ENCODE measurements around the genes C3orf52, CCDC191 and TIGIT.

- RRBS, result no CpG with 5 or more reads among the region's 1 CpG
Measured at GRCh38 chr3:112074670-112074963, 11.6 kb upstream of the C3orf52 start.

DNA sequence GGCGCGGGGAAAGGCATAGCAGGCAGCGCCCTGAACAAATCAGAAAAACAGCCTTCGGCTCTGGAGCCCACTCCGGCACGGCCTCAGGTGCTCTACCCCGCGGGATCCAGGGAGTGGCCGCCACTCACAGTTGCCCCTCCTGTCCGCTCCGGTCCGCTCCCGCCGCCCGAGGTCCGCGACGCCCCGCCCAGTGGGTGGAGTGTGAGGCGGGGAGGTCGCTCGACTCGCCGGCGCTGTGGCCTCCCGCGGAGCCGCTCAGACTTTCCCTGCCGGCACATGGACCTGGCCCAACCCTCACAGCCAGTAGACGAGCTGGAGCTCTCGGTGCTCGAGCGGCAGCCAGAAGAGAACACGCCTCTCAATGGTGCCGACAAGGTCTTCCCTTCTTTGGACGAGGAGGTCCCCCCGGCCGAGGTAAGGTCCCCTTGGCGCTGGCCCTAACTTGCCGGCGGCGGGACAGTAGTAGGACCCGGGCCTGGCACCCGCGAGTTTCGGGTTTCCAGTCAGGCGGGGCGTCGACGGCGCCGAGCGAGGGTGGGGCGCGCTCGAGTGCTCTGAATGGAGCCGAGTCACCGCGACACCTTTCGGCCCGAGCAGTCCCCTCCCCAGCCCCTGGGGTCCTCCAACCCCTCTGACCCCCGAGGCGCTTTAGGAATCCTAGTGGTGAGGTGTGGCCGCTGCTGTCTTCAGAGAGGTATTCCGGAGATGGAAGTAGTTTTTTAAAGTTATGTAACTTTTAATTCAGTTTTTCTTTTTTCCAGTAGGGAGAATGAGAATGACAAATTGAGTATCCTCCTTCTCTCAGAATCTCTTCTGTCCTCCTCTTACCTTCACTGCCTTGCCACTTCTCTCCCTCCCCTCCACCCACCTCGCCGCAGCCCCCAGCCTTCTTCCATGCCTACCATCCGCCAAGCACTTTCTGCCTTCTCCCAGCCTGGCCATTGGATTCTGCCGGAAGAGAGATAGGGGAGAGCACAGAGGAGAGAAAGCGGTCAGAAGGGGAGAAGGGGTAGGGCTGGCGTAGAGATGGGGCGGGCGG is at the start of gene C3orf52:
C3orf52 (plus strand) TSS at position 258 of the 1,039 bp plus-strand sequence.
- RRBS, result 1% methylated on average over 27 of the region's 73 CpGs

GRCh38 chr3:112087171-112087549 is 971 bp downstream of the C3orf52 start:
- RRBS, result no CpG with 5 or more reads among the region's 6 CpGs

DNA sequence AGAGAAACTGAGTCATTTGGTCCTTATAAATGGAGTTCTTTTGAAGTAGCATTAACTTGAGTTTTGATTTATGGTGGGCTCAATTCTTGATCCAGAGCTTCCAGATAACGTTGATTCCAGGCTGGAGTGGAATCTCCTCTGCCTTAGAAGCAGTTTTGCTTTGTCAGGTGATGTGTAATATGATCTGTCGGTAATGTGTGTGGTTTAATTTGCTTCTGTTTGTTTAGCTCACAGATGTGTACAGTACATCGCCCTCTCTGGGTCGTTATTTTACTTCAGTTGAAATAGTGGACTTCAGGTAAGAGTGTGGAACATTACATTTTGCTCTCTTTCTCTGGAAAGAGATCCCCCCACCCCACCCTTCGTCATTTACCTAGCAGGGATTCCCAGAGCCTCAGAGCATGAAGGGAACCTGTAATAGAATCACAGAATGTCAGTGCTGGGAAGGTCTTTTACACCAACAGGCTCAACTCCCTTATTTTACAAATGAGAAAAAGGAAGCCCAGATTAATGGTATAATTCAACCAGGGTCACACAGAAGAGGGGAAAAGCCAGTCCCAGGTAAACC is 23.2 kb downstream of the C3orf52 start:
- RRBS, result no CpG with 5 or more reads among the region's 5 CpGs

- RRBS, result no CpG with 5 or more reads among the region's 1 CpG
Measured at GRCh38 chr3:112299468-112299750, 5.4 kb upstream of the SLC9C1 start.

- RRBS, result no CpG with 5 or more reads among the region's 3 CpGs
Measured at GRCh38 chr3:112353596-112353887, 20.6 kb downstream of the CD200 start.

DNA sequence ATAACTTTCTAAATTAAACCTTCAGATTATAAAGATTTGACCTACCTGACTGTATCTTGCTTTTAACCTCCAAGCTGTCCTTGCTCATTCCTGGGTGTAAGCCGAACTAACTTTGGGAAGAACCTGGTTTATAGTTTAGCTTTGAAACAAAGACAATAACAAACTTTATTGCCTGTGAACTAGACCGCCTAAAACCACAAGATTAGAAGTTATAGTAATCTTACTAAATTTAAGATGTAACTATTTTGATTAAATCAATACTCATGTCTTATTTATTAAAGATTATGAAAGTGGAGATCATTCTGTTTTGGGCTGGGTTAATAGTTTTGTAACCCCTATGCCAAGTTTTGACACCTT is 71.3 kb downstream of the CD200 start:
- RRBS, result no CpG with 5 or more reads among the region's 2 CpGs

DNA sequence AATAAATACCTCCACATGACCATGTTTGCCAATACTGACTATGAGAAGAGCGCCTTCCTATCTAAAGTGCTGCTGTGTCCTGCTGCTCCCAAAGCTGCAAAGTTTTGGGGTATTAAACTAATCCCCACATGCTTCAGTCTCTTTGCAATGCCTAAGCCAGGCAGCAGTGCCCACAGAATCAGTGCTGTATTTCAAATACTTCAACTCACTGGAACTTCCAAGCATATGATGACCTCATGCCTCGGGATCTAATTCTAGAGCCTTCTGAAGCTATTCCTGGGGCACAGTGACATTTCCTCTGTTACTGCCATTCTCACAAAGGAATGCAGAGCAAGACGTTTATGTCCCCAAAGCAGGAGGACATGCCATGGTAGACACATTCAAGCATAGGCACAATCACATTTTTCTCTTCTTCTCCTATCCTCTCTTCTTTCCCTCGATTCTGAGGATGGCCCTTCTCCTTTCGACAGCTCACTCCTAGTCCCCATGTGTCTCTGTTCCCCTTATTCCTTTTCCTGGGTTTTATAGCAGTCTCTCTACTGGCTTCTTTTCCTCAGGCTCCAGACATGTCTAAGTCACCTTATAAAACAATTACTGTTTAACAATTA is 78.5 kb downstream of the CD200 start:
- RRBS, result no CpG with 5 or more reads among the region's 5 CpGs

GRCh38 chr3:112419166-112419746 is 80.0 kb downstream of the BTLA start:
- RRBS, result no CpG with 5 or more reads among the region's 10 CpGs

DNA sequence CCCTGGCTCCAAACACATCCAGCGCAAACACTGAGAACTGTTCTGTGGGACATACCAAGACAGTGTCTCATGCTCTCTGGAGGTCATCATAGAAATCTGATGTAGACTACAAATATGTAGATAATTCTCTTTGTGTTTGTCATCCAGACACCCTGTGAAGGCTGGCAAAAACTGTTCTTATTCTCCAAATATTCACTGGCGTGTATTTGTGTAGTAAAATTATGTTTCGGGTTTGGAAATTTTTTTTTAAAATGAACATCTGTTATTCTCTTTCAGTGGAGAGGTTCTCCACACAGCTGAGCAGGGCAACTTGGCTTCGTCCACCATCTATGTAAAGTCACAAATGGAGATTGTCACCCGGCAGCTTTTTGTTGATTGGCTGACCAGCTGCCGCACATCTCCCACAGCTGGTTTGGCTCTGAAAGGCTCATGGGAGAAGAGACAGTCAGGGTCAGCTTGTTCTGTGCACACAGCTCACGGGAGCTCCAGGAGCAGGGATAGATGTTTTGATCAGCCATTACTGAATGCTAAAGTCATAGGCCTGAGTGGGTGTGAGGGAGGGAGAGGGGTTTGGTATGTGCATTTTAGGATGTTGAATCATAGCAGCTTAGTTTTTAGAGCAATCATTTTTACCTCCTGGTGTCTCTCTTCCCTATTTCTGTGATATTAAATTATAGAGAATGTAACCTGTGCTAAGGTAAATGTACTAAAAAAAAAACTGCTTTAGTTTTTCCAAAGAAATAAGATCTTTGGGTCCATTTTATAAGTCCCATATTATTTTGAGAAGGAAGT is 12.9 kb upstream of the CCDC80 start:
- RRBS, result no CpG with 5 or more reads among the region's 7 CpGs

DNA sequence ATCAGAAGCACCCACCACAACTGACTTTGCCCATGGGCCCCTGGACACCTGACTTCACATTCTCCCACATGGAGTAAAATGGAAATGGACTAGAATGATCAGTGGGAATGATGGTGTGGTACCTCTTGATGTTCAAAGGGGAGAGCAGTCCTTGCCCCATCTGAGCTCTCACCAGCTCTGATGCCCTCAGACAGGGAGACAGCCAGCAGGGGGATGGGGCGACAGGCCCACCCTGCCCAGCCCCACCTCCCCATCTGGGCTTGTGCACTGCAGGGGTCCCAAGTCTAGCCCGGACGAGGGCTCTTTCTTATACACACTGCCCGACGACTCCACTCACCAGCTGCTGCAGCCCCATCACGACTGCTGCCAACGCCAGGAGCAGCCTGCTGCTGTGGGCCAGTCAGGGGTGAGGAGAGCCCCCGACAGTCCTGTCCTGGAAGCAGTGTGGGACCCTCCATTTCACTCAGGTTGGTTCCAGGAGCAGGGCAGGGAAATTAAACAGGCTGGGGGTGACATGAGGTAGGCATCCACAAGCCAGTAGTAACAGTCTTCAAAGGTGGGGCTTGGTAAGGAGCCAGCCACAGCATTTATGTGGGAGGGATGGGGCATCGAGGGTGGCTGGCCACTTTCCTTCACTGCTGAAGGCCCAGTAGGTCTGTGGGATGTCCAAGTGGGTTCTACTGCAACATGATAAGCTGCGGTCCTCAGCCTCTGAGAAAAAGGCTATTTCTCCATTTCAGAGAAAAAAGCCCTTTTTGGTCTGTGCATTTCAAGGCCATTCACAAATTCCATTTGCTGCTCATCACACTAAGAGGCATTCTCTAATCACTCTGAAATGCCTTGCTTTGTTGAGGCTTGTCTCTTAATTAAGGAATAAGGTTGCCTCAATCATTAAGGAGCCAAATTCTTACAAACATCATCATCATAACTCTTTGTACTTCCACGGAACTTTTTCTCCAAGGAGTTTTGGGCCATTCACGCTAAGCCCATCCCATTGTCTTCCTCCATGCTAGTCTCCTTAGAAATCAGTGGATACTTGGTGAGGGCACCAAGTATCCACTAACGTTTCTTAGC is 74.1 kb downstream of the BOC start:
- RRBS, result no CpG with 5 or more reads among the region's 13 CpGs

- RRBS, result no CpG with 5 or more reads among the region's 9 CpGs
Measured at GRCh38 chr3:113291333-113291989, 80.1 kb downstream of the BOC start.

GRCh38 chr3:113533595-113534000 is 1.2 kb downstream of the SIDT1 start:
- RRBS, result no CpG with 5 or more reads among the region's 10 CpGs

DNA sequence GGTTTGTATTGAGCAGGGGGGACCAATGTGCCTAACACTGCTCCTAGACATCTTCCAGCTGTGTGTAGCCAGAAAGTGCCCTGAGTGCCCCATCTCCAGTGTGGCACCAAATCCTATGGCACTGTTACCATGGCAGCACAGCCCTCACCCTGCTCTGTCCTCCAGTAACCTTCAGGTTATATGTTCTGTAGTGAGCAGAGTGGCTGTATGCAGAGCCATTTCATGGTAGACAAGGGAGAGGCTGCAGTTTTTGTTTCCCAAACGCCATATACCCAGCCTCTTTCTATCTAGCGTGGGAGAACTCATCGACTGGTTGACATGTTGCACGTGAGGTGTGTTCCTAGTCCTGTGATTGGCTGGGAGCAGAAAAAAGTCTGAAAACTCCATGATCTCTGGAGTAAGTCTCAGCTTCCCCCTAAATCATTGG is 2.0 kb downstream of the SIDT1 start:
- RRBS, result no CpG with 5 or more reads among the region's 4 CpGs

DNA sequence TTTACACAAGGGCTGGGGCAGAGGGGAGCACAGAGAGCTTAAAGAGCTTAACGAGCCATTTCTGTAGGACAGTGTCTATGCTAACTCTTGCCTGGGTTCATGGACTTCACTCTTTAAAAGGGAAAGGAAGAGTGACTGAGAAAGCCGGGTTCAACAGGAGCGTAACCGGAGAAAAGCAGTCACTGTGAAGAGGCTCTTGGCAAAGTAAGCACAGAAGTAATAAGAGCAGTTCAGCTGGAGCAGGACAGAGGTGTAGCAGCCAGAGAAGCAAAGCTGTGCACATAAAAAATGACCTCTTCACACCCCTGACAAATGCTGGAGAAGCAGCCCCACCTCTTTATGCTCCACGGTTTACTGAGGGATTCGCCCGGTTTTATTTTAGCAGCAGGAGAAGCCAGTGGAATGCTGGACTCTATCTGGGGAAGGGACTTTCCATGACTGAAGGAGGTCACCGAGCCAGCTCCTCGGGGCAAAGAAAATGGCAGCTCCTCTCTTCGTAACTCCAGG is 66.4 kb downstream of the USF3 start:
- RRBS, result no CpG with 5 or more reads among the region's 10 CpGs

DNA sequence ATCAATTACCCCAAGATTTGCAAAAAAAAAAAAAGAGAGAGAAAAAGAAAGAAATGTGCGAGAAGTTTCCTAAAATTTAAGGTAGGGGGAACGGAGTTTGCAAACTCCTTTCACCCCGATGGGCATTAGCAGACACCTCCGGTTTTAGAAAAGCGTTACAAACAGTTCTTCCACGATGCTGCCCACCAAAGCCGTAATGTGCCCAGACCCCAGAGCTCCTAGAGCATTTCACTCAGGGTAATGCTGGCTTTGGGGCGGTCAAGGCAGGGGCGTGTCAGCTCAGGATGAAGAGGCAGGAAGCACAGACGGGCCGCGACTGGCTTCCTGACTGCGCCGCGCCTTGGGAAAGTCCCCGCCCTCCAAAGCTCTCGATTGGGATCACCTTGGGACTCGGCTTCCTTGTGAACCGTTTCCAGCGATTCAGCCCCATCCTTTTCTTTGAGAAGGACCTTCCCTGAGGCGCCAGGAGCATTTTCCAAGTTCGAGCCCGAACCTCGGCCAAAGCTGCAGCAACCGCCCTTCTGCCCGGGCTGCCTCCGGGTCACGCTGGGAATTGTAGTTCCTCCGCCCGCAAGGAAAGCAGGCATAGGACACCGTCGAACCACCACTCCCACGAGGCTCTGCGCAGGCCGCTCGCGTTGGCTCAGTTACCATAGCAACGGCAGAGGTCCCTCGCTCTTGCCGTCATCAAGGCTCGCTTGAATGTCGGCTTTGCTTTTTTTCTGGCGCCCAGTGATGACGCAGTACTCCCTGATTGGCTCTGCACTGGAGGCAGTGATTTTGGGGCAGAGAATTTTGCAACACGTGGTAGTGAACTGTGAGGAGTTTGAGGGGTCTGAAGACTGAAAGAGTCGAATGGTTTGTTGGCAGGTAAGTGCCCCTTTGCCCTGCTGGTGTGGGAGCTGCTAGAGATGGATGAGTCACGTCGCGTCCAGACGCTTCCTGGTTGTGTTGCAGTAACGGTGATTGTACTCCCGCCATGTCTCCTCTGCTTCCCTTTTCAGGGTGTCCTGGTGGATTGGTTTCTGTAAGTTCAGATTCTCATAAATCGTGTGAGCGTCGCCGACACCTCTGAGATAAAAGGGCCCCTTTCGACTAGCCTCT is at the start of gene CCDC191:
CCDC191 (minus strand) TSS at position 532 of the 1,104 bp plus-strand sequence.
- RRBS, result no CpG with 5 or more reads among the region's 57 CpGs

- RRBS, result 2% methylated on average over 16 of the region's 35 CpGs
Measured at GRCh38 chr3:114152417-114153201, 26.2 kb downstream of the DRD3 start.

DNA sequence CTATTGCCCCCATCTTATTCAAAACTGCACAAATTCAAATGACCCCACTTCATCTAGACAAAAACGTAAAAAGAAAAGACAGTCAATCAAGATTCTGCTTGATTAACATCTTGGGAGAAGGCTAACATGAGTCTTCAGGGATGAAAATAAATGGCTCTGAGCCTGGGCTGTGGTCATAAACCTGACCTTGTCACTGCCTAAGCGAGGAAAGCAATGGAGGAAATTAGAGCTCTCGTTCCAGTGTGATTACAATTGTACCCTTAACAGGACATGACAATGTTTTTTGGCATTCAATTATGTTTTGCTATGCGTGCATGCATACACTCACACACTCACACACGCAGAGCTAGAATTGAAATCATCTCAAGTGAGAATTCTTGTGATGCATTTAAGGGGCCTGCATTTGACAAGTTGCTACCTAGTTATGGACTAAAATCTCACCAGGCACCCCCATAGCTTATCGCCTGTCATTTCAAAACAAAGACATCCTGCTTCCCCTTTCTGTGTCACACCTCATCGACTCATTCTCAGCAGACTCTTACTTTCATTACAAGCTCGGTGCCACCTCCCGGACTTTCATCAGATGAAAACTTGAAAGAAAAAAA is 24.1 kb downstream of the ZNF80 start:
- RRBS, result no CpG with 5 or more reads among the region's 9 CpGs

GRCh38 chr3:114222987-114223454 is 14.4 kb downstream of the ZNF80 start:
- RRBS, result no CpG with 5 or more reads among the region's 3 CpGs

DNA sequence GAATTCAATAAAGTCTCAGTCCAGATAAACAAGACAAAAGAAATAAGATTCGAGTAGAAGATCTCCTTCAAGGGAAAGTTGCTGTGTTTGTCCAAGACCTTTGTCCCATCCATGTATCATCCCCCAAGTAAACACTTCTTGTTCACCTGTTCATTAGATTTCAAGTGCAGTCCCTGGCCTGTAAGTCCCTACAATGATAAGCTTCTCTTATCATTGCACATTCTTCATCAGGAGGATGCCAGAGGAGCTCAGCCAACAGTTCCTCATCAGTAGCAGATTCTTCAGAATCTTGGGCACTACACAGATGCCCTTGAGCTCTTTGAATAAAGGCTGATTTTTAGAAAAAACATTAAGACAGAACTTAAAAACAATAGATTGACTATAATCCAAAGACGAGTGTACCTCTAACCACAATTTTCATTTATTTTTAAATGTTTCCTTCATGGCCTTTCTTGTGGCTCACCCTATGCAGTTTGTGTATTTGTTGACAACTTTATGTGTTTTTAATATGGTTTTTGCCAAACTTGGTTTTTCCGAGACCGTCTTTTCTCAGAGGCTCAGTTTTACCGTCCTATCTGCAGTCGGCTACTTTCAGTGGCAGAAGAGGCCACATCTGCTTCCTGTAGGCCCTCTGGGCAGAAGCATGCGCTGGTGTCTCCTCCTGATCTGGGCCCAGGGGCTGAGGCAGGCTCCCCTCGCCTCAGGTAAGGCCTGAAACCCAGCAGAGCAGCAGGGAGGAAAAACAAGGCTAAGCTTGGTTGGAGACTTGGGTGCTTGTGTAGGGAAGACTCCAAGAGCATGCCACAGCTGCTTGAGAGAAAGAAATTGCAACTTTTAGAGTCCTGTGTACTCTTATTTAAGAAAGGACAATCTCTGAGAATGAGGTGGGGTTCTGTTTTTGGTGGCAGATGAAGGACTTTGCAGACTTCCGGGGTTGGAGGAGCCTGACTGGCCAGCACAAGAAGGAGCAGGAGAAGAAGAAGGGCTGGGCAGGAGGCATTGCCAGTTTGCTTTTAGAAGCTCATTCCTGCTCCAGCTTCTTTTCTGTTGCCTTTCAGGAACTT is at the start of gene TIGIT:
TIGIT (plus strand) TSS at position 610 of the 1,064 bp plus-strand sequence.
- RRBS, result no CpG with 5 or more reads among the region's 9 CpGs